LHCN-M2 (cell line): ENCODE results near the gene SLC25A39.

- RAMPAGE, long total RNA: no peak
Measured at GRCh38 chr17:44025017-44025724, 10.4 kb upstream of the TMEM101 start.

GRCh38 chr17:44188560-44189492, 2.1 kb downstream of the TMUB2 start:
- RAMPAGE, long total RNA: no peak

DNA sequence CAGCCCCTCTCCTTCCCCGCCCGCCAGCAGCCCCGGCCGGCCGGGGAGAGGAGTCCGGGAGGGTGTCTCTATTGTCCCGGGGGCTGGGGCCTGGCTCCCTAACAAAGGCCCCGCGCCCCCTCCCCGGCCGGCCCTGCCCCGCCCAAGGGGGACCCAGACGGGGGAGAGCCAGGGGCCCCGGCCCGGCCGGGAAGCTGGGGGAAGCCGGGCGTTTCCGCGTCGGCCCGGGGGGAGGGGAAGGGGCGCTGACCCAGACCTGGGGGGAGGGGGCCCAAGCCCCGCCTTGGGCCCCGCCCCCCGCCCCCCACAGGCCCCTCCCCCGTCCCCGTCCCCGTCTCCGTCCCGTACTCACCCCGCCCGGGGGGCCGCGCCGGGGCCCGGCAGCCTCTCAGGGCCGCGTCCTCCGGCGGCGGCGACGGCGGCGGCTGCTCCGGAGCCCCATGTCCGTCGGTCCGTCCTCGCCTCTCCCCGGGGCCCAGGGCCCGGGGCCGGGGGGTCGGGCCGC, 488 bp downstream of the ATXN7L3 start:
- RAMPAGE, long total RNA: no peak

- RAMPAGE, long total RNA: no peak
Measured at GRCh38 chr17:44317206-44318485, 7.0 kb downstream of the SLC25A39 start.

GRCh38 chr17:44323706-44324160, 890 bp downstream of the SLC25A39 start:
- RAMPAGE, long total RNA: no peak

- RAMPAGE, long total RNA: no peak
Measured at GRCh38 chr17:44324161-44325102, at the start of gene SLC25A39. TSS of gene SLC25A39 (minus strand) at chr17:44324823.

GRCh38 chr17:44535904-44536271, 21.4 kb upstream of the FZD2 start:
- RAMPAGE, long total RNA: no peak

DNA sequence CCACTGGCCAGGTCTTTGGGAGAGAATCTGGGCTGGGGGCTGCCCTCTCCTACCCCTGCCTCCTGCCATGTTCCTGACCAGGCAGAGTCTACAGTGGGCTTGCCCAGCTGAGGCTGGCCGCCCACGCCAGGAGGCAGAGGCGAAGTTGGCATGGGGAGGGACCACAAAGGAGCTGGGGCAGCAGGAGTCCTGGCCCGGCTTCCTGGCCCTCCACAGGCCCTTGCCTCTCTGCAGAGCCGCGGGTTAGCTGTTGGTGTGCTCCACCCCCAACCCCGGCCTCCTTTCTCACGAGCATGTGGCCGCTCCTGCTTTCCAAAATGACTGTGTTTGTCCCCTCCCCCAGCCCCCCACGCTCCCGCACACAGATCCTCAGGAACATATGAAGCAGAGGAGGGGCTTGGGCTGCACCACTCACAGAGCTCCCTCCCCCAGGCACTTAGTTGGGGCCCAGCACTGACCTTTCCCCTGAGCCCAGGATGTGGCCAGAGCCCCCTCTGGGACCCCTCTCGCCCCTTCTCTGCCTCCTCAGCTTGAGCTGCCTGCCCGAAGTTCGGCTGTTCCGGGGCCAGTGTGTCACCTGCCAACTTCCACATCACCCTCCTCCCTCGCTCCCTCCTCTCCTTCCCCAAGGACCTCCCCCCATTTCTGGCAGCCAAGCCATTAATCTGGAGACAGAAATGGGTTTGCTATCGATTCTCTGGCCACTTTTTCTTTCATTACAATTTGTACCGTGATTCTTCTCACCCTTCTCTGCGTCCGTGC, 9.1 kb upstream of the ADAM11 start:
- RAMPAGE, long total RNA: no peak

GRCh38 chr17:44775567-44776606, 17.1 kb downstream of the ADAM11 start:
- RAMPAGE, long total RNA: no peak

DNA sequence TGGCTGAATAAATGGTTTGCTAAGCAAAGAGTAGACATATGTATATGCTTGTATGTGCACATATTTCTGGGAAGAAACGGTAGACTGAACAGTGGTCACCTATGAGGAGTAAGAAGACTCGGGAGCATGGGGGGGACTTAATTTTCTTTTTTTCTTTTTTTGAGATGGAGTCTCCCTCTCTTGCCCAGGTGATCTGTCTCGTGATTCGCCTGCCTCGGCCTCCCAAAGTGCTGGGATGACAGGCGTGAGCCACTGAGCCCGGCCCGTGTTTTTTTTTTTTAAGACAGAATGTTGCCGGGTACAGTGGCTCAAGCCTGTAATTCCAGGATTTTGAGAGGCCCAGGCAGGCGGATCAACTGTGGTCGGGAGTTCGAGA, 34.2 kb downstream of the ADAM11 start:
- RAMPAGE, long total RNA: no peak

DNA sequence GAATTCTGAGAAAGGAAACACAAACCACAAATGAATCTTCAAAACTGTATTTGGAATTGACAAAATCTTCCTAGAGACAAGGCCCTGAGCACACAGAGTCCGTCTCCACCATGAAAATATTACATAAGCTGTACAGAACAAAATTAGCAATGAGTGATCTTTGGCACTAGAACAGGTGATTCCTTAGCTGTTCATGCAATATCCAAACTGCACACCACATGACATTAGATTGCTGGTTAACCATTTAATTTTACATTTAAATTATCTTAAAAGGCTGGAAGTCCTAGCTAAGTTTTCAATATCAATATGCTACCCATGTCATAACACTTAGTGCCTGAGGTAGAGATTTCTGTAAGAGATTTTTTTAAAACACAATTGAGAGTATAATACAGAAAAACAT, 31.7 kb downstream of the GJC1 start:
- RAMPAGE, long total RNA: no peak

GRCh38 chr17:44900887-44901263, 1.3 kb downstream of the CCDC103 start:
- RAMPAGE, long total RNA: no peak

- RAMPAGE, long total RNA: no peak
Measured at GRCh38 chr17:44983442-44983934, 15.4 kb upstream of the C1QL1 start.

- RAMPAGE, long total RNA: no peak
Measured at GRCh38 chr17:45115306-45115665, 17.0 kb downstream of the PLCD3 start.

GRCh38 chr17:45137608-45138351, 2.3 kb downstream of the ACBD4 start:
- RAMPAGE, long total RNA: no peak

DNA sequence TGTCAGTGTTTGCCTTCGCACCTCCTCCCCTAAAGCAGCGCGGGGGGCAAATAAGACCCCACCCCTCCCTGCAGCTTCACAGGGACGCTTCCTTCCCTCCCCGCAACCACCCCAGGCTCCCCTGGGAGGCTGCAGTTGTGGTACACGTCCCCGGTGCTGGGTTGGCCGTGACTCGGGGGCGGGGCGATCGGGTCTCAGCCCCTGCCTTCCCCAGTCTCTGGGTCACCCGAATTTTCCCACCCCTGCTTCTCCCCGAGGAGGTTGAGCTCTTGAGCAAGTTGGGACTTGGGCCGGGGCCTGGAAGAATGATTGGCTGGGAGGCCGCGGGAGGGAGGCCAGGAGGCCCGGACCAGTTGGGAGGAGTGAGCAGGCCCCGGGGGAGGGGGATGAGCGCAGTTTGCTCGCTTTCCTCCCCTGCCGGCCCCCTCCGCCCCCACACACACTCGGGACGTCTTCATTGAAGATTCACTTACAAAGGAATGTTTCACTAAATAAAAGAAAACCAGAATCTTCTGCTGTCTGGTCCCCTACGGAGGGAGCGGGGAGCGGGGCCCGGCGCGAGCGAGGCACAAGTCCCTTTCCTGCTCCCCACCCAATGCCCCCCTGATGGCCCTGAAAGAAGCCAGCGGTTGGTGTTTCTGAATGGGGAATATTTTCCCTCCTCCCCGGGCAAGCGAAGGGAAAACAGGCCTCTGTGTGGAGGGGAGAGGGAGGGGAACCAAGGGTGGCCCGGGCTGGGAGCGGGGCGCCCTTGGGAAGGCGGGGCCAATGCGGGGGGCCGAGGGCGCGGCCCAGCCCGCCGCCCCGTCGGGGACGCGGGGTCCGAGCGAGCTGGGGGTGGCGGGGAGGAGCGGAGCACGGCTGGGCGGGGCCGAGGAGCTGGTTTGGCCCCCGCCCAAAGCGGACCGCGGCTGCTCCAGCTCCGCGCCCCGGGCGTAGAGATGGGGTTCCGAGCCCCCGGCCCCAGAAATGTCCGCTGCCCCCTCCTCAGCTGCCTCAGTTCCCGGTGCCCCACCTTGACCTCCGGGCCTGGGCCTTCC, 4.3 kb upstream of the HEXIM1 start:
- RAMPAGE, long total RNA: no peak

- RAMPAGE, long total RNA: no peak
Measured at GRCh38 chr17:45158137-45158396, 3.6 kb upstream of the HEXIM2 start.

GRCh38 chr17:45231480-45231742, 9.7 kb downstream of the FMNL1 start:
- RAMPAGE, long total RNA: no peak

- RAMPAGE, long total RNA: no peak
Measured at GRCh38 chr17:45284280-45285329, 22.7 kb upstream of the SPATA32 start.

- RAMPAGE, long total RNA: no peak
Measured at GRCh38 chr17:45293267-45294489, 23.1 kb downstream of the MAP3K14 start.